Renal cortical epithelial cell (primary cell): ENCODE measurements around a stretch of chr22.

DNA sequence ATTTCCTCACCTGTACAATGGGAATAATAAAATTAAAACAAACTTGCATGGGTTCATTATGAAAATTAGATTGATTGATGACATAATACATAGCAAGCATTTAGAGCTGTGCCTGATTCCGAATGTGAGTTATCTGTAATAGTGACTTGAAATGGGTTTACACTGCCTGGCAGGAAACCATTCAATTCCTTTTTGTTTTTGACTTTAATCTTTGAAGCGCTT, 20.3 kb downstream of the GRAP2 start:
- RRBS: no CpG with 5 or more reads among the region's 2 CpGs

GRCh38 chr22:39959568-39960041, 592 bp upstream of the TMA7B start:
- RRBS: 9% methylated on average over 4 of the region's 9 CpGs

DNA sequence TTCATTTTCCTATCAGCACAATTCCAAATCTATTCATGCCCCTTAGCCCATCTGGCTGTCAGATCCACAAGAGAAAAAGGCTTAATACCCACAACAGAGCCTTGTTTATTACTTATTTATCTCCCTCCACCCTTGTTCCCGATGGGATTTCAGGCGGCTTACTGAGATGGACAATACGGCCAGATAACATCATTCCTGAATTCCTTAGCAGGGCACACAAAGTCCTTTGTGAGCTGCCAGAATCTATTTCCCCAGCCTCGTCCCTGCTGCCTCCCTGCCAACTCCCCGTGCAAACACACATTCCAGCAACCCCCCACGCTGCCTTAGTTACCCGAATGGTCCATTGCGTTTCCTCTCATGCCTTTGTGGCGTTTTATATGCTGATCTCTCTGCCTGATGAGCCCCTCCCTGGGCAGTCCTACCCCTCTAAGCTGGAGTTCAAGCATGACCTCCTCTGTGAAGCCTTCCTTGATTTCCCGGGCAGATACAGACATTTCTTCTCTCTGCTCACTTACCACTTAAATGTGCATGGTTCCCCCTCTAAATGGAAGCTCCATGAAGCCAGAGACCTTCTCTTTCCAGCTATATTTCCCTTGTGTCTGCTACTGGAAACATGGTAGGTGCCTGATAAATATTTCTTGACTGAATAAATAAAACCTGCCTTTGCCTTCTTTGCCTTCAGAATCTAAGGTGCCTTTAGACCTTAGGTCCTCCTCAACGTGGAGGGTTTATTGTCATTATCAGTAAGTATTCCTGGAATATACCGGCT, 8.5 kb downstream of the TMA7B start:
- RRBS: no CpG with 5 or more reads among the region's 12 CpGs

DNA sequence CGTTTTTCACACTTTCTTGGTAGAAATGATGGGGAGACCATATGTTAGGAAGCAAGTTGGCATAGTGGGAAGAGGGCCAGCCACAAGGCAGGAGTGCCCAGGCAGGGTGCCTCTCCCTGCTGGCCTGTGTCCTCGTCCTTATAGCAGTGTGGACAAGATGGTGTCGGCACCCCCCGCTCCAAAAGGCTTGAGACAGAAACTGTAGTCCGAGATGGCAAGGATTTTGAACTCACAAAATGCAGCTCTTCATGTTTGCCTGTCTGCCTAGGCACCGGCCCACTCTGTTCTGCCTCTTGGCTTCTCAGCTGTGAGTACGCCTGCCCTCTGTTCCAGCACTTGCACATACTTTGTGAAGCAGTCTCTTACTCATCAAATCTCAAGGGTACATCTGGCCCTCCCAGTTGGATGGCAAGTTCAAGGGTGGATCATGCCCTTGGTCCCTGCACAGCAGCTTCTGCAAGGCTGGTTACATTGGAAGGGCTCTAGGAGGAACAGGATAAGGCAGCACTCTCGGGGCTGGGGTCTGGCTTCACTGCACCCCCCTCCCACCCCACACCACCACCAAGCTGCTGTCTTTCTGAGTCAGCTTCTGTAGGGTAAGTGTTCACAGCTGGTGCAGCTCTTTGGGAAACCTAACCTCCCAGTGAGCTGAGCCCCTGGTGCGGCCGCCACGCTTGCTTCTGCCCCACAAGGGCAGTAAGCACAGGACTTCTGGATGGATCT, 37.0 kb downstream of the FAM83F start:
- RRBS: no CpG with 5 or more reads among the region's 11 CpGs

DNA sequence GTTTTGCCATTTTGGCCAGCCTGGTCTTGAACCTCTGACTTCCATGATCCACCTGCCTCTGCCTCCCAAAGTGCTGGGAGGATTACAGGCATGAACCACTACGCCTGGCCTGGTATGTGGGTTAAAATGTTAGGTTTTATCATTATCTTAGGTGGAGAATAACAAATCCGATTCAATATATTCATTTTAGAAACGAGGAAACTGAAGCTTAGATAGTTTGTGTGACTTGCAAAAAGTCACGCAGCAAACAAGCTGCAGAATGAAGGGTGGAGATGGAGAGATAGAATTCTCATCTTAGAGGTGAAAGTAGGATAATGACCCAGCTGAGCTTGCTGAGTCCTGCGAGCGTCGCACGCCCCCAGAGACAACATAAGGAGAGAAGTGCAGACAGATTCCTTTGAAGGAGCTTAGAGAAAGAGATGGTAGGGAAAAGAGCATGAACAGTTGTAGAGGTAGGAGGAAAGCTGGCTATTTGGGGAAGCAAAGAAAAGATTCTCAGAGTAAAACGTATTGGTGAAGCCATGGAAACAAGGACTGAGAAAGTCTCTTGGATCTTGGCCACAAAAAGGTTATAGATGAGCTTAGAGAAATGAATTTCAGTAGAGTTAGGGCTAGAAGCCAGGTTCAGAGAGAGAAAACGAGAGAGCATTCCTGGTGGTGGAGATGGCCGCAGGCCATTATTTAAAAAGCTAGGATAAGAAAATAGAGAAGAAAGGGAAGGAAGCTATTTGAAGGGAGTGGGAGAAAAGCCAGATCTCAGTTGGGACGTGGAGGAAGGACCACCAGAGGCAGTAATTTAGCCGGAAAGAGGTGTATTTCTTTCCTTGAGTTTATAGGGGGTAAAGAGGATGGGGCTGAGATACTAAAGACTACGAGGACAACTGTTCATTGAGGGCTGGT, 44.8 kb downstream of the FAM83F start:
- RRBS: no CpG with 5 or more reads among the region's 14 CpGs

- RRBS: no CpG with 5 or more reads among the region's 9 CpGs
These were observed 87.4 kb downstream of the FAM83F start for GRCh38 chr22:40081706-40083047.

DNA sequence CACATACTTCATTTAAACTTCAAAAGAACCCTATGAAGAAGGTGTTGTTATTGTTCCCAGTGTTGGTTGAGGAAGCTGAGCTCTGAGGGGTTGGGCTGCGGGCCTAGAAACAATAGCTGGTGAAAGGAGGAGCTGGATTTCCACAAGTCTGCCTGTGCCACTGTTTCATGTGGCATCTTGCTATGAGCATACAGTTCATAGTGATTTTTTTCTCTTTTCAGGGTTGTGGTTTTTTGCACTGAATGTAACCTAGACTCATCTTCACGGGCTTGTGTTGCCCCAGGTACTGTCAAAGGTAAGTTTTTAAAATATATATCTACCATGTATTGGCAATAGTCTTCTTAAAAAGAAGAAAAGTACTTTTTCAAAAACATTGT, 60.9 kb upstream of the TNRC6B start:
- RRBS: no CpG with 5 or more reads among the region's 2 CpGs

- RRBS: no CpG with 5 or more reads among the region's 6 CpGs
These were observed 26.6 kb downstream of the TNRC6B start for GRCh38 chr22:40204118-40204923.

DNA sequence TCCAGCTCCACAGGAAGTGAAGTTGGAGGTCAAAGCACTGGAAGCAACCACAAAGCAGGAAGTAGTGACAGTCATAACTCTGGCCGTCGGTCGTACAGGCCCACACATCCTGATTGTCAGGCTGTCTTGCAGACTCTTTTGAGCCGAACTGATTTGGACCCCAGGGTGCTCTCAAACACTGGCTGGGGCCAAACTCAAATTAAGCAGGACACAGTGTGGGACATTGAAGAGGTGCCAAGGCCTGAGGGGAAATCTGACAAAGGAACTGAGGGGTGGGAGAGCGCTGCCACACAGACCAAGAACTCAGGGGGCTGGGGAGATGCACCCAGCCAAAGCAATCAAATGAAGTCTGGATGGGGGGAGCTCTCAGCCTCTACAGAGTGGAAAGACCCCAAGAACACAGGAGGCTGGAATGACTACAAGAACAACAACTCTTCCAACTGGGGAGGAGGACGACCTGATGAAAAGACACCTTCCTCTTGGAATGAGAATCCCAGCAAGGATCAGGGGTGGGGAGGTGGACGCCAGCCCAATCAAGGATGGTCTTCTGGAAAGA, 80.3 kb upstream of the ADSL start:
- RRBS: no CpG with 5 or more reads among the region's 7 CpGs

DNA sequence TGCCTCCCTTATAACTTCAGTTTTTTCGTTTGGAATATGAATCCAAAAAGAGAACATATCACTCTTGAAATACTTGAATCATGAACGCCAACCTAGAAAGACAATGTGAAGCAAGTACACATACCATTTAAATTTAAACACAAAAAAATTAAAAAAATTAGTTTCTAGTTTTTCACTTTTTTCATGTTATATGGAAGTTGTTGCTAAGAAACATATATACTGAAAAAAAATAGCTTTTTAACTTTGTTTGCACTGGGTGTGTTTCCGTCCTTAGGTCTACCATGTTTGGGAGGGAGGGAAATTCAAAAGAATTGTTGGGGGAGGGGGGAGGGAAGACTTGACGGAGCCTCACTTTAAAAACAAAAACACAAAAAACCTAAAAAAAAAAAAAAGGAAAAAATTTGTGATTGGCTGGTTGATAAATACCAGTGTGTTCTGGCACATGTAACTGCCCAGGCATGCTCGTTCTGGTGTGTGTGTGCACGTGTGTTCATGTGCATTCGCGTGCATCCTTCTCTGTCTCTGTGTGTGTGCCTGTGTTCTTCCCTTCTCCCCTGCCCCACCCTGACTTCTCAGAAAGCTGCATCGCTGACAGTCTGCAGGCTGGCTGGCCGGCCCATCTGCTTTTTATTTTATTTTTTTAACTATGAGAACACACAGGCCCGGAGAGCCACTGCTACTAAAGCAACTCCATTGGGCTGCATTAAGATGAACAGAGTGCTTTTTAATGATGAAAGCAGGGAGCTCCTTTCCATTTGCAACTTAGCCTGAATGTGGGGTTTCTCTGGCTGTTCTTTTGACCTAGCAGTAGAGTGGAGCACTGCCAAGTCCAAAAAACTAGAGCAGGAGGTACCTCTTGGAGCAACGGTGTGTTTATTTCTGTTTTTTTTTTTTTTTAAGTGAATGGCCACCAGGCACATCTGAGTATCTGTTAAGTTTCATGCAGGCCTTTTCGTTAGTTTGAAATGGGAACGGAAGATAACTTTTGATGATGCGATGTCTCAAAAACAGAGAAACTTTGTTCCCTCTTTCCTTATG, 22.6 kb upstream of the ADSL start:
- RRBS: no CpG with 5 or more reads among the region's 15 CpGs

- RRBS: no CpG with 5 or more reads among the region's 2 CpGs
These were observed 963 bp upstream of the ADSL start for GRCh38 chr22:40345454-40345619.

GRCh38 chr22:40367300-40367804, 3.0 kb upstream of the SGSM3 start:
- RRBS: no CpG with 5 or more reads among the region's 7 CpGs

GRCh38 chr22:40396822-40397362, 26.5 kb downstream of the SGSM3 start:
- RRBS: no CpG with 5 or more reads among the region's 4 CpGs

- RRBS: 0% methylated on average over 5 of the region's 54 CpGs
These were observed 555 bp upstream of the MRTFA start for GRCh38 chr22:40636882-40637666.

GRCh38 chr22:41180563-41181372, 24.3 kb upstream of the L3MBTL2 start:
- RRBS: no CpG with 5 or more reads among the region's 7 CpGs

DNA sequence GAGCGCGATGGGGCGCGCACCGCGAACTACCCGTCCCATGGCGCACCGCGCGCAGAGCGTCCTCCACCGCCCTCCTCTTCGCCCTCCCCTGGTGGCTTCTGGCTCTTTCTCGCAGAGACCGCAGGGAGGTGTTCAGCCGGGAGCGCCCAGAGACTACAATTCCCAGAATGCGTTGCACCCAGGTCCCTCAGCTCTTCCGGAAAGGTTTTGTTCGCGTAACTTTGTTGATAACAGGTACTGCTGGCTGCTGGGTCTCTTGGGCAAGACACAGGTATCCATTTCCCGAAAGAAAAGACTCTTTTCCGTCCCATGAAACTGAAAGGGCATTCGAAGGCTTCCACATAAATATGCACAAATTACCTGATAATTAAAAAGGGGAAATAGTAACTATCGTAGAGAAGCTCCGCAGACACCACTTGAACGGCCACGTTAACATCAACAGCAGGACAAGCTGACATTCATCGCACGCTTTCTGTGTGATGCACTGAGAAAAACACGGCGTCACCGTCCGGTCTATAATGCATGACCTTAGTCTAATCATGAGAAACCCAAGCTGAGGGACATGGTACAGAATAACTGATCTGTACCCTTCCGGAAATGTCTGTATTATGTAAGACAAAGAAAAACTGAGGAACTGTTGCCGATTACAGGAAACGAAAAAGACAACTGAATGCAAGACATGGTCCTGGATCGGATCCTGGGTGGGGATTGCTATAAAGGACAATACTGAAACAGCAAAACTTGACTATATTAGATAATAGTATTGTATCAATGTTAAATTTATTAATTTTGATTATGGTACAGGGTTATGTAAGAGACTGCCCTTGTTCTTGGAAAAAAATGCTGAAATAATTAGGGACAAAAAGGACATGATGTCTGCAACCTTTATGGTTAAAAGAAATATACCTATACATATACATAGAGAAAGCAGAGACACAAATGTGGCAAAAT, 612 bp upstream of the RANGAP1 start:
- RRBS: 2% methylated on average over 6 of the region's 39 CpGs

GRCh38 chr22:41288118-41288703, 2.2 kb upstream of the RANGAP1 start:
- RRBS: no CpG with 5 or more reads among the region's 7 CpGs

DNA sequence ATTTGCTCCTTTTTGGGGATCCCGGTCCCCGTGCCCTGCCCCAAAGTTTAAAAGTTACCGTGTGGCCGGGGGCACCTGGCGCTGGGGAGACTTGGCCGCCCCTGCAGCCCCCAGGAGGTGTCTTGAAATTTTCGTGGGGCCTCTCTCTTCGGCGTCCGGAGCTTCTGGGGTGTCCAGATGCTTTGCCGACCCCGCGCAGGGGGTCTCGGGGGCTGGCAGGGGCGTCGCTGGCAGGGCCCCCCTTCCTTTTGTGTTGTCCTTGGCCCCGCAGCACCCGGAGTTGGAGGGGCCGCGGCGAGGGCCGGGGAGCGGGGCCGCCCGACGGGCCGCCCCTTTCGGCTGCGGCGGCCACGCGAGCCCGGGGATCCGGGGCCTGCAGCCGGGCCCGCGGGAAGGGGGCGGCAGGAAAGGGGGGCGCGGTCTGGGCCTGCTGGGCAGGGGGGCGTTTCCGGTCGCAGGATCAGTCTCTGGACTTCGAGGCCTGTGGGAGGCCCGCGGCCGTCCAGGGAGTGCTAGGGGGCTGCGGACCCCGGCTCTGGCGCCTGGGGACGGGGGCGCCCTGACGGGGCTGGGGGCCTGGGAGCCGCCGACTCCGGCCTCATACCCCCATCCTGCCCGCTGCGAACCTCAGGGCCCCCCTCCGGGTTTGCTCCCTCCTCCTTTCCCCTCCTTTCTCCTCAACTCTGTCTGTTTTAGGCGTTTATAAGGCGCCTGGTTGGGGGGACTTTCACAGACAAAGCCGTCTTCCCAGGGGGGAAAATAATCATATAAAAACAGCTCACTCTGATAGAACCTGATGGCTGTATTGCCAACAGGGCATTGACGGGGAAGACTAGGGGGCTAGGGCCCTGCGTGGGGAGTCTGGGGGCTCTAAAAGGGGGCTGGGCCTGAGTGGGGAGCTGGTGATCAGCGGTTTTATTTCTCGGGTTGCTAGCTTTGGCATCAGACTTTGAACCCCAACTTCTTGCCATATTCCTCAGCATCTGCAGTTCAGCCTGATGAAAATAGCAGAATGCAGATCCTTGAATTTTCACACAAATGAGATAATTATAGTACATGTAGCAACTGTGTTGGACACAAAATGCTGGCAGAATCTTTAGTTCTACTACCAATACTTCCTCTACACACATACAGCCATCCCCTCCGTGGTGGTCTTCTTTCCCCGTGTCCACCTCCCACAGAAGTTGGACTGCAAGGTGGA, 1.1 kb downstream of the ZC3H7B start:
- RRBS: 1% methylated on average over 43 of the region's 68 CpGs

GRCh38 chr22:41369065-41369627, 12.6 kb upstream of the TEF start:
- RRBS: no CpG with 5 or more reads among the region's 10 CpGs